ENCODE measurements around a stretch of chr1.

GRCh38 chr1:196609443-196609882, 1.2 kb upstream of the KCNT2 start:
- RAMPAGE, long total RNA, result no peak
- RRBS, result no CpG with 5 or more reads among the region's 9 CpGs

- RAMPAGE, long total RNA, result no peak
- RRBS, result no CpG with 5 or more reads among the region's 1 CpG
These were observed 21.0 kb downstream of the CFH start for GRCh38 chr1:196672890-196673194.

GRCh38 chr1:196682994-196683937, 31.4 kb downstream of the CFH start:
- RAMPAGE, long total RNA, result no peak
- RRBS, result no CpG with 5 or more reads among the region's 1 CpG

- RAMPAGE, long total RNA, result no peak
- RRBS, result no CpG with 5 or more reads among the region's 1 CpG
These were observed 906 bp upstream of the CFHR3 start for GRCh38 chr1:196773803-196774064.

DNA sequence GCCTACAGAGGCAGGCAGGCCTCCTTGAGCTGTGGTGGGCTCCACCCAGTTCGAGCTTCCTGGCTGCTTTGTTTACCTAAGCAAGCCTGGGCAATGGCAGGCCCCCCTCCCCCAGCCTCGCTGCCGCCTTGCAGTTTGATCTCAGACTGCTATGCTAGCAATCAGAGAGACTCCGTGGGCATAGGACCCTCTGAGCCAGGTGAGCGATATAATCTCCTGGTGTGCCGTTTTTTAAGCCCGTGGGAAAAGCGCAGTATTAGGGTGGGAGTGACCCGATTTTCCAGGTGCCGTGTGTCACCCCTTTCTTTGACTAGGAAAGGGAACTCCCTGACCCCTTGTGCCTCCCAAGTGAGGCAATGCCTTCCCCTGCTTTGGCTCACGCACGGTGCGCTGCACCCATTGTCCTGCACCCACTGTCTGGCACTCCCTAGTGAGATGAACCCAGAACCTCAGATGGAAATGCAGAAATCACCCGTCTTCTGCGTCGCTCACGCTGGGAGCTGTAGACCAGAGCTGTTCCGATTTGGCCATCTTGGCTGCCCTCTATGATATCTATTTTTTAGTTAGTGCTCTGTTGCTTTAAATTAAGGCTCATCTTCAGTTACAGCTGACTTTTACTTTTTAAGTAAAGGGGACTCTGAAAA, 11.9 kb downstream of the CFHR3 start:
- RAMPAGE, long total RNA, result no peak
- RRBS, result no CpG with 5 or more reads among the region's 18 CpGs

DNA sequence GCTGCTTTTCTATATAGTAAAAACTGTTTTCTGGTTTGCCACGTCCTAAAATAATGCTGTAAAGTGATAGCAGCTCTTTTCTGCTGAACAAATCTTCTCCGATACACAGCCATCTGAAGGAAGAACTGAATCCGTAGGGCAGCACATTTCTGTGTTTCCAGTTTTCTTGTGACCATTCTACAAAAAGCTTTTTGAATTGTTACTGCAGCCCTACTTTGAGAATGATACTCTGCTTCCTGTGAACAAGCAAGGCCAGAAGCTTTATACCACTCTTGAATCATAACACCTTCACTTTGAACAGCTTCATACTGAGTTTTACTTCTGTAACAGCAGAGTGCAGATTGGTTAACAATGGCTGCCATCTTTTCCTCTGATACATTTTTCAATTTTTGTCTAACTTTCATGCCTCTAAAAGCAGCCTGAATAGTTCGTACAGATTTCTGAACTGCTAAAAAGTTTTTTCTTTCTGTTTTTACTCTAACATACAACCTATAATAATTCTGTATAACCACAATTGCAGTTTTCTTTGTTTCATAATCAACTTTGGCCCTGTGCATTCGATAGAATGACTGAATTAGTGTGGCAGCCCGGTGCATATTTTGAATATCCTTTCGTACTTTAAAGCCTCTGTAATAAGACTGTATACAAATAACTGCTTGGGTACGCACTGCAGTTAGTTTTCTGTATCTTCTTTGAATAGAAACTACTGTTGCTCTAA, 33.7 kb upstream of the F13B start:
- RAMPAGE, long total RNA, result no peak
- RRBS, result no CpG with 5 or more reads among the region's 8 CpGs

DNA sequence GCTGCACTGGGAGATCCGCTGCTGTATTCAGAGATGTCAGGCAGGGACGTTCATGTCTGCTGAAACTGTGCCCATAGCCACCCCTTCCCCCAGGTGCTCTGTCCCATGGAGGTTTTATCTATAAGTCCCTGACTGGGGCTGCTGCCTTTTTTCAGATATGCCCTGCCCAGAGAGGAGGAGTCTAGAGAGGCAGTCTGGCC, 18.5 kb upstream of the C1orf53 start:
- RAMPAGE, long total RNA, result no peak
- RRBS, result no CpG with 5 or more reads among the region's 2 CpGs

- RAMPAGE, long total RNA, result no peak
- RRBS, result no CpG with 5 or more reads among the region's 4 CpGs
These were observed 37.8 kb downstream of the LHX9 start for GRCh38 chr1:197954923-197955430.

- RAMPAGE, long total RNA, result no peak
- RRBS, result no CpG with 5 or more reads among the region's 6 CpGs
These were observed 10.7 kb downstream of the NEK7 start for GRCh38 chr1:198167297-198168187.

DNA sequence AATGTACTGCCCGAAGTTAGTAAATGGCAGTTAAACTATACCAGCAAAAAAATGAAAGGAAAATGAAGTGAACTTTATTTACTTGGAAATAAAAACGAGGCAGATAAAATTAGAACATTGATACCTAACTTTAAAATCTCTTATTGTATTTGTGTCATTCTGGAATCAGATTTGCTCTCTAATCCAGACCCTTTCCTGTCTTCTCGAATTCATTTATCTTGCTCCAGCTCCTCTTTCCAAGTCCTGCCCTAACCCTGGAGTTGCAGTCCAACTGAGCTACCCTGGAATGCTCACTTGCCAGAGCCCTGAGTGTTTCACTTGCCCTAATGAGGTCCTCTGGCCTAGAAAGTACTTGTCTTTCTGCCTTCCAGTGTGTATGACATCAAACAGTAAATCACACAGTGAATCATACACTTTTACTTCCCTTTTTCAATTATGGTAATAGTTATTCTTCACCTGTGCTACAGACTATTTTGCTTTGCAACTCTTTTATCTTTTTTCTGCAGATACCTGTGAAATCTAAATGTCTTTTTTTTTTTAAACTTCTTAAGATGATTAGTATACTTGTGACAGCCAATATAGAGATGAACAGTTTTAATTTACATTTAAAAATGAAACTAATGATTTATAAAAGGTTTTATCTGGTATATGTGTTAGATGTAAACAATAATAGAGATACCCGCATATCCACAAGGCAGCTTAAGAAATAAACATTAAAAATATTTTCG, 96.9 kb downstream of the NEK7 start:
- RAMPAGE, long total RNA, result no peak
- RRBS, result no CpG with 5 or more reads among the region's 5 CpGs

GRCh38 chr1:198294735-198295635, 138.2 kb downstream of the NEK7 start:
- RAMPAGE, long total RNA, result no peak
- RRBS, result no CpG with 5 or more reads among the region's 12 CpGs

DNA sequence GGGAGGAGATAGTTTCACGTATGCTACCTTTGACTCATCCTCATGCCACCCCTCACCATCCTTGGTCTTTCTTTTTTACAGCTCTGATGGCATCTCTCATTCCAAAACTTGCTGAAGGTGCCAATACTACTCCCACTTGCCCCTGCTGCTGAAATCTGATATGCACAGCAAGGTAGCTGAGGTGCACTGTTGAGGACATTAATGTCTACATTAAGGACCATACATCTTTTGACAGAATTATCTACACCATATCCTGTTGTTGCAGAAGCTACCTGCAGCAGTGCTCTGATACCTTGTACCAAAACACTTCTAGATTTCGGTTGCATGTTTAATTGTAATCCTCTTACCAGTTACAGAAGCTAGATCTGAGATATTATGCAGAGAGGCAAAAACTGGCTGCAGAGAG, 19.4 kb upstream of the PTPRC start:
- RAMPAGE, long total RNA, result no peak
- RRBS, result no CpG with 5 or more reads among the region's 2 CpGs

DNA sequence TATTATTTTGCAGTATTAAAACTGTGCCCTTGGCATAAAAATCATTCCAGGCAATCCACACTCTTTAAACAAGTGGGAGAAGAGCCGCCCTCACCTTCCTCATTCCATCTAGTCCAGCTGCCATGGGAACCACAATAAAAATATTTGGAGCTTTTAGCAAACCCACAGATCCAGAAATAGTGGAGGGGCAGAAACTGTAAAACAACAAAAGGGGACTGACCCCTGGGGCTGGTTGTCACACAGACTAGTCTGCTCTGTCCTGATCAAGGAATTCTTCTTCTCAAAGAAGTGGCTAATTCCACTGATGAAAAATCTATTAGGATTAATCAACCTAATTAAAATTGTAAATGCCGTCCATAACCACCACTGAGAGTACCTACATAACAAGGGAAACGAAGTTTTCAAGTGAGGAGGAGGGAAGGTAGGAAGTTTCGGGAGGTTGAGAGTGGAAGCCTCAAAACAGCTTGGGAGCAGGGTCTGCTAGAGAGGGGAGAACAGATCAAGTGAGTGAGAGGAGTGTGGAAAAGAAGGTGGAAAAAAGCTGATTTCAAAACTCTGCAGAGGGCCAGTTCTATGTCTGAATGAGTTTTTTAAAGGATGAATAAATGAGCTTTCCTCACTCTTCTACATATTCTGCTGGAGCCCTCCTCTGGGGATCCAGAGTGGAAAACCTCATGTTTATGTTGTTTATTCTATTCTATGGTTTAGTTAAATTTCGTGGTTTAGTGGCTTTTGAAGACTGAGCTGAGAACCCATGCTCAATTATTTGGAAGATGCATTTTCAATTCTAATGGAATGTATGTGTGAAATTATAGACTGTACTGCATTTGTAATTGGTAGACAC, 61.8 kb downstream of the PTPRC start:
- RAMPAGE, long total RNA, result no peak
- RRBS, result no CpG with 5 or more reads among the region's 5 CpGs

DNA sequence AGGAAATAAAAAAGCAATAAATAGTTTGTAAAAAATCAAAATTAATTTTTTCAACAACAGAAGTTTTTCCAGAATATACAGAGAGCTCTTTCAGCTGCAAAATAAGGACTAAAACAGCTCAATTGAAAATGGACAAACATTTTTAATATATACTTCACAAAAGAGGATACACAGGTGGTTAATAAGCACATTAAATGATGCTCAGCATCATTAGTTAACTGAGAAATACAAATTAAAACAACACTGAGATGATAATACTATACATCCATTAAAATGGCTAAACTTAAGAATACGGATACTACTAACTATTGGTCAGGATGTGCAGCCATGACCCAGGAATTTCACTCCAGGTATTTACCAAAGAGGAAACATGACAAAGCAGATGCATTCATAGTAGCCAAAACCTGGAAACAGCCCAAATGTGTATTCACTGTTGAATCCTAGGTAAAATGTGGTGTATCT, 72.9 kb downstream of the PTPRC start:
- RAMPAGE, long total RNA, result no peak
- RRBS, result no CpG with 5 or more reads among the region's 1 CpG

DNA sequence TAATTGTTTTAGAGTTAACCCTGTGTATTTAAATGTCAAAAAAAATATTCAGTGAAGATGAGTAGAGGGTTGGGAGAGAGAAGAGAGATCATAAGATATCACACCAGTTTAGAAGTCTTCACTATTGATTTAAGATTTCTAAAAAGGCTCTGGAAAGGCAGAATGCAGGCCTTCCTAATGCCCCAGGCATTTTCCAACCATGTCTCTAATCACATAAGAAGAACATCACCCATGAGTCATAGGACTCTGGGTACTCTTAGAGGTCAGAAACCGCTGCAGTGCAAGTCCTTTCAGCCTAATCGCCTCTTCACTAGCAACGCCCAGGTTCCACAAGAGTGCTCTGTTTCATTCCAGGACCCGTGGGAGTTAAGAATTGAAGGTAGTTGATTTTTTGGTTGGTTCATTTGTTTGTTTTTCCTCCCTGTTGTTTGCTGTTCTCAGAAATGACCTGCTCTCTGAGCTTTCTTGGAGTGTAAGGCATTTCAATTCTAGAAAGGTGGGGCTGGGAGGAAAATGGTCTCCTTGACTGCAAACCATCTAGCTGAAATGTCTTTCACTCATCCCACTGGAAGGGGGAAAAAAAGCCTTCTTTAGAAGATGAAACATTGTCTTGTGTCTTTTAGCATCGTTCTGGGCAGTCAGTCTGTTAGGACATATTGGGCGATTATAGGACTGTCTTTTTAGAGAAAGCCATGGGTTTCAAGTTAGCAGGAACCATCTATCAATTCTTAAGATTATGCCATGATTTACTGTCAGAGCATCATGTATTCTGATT, 123.3 kb downstream of the NR5A2 start:
- RAMPAGE, long total RNA, result no peak
- RRBS, result no CpG with 5 or more reads among the region's 6 CpGs

GRCh38 chr1:200152786-200153760, 125.6 kb downstream of the NR5A2 start:
- RAMPAGE, long total RNA, result no peak
- RRBS, result no CpG with 5 or more reads among the region's 4 CpGs

DNA sequence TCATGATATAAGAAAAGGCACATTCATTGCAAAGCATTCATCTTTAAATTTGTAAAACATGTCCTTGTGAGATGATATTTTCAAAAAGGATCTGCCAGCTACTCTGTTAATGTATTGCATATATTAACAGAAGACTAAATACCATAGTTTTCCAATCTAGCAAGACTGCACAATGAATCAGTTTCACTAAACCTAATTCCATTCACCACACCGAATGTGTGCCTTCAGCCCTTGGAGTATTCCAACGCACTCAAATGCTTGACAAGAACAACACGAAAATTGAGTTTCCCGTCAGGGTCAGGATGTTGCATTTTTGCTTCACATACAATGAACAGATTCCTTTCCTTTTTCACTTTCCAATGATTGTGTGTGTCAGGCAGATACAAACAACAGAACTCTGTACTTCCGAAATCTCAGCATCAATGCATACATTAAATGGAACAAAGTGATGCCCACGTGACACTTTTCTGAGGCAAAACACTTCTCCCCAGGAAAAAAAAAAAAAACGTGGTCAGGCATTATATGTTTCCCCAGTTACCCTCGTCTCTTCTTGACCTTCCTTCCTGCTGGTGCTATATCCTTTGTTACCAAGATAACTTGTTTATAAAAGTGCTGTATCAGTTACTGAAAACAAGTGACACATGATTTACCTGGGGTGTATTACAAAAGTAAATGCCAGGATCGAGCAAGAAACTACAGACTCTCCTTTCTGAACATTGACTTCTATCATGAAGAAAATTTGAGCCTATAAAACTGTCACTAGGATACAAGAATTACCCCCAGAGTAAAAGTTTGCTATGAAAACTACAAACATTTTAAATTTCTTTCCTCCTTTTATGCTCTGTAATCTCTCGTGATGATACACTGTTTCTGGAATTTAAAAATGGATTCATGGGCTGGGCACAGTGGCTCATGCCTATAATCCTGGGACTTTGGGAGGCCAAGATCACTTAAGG, 181.7 kb downstream of the ZNF281 start:
- RAMPAGE, long total RNA, result no peak
- RRBS, result no CpG with 5 or more reads among the region's 10 CpGs

DNA sequence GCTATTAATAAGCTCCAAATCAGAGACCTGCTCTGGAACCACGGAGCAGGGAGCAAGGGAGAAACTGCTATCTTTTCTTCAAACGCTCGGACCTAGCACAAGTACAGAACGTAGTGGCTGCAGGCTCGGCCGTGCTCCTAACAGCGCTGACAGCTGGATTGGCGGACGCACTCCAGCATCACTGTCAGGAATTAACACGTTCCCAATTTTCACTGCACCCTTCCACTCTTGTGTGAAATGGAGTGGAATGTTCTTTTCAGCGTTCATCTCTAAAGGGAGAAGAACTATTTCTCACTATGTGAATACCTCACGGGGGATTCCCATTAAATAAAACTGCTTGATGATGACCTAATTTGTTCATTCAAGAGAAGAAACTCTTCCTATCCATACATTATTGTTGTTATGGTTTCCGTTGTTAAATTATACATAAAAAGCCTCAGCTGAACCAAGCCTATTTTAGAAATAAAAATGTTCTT, 106.9 kb downstream of the ZNF281 start:
- RAMPAGE, long total RNA, result no peak
- RRBS, result no CpG with 5 or more reads among the region's 13 CpGs

GRCh38 chr1:200314184-200314732, 95.6 kb downstream of the ZNF281 start:
- RAMPAGE, long total RNA, result no peak
- RRBS, result no CpG with 5 or more reads among the region's 4 CpGs

- RAMPAGE, long total RNA, result no peak
- RRBS, result no CpG with 5 or more reads among the region's 2 CpGs
These were observed 45.6 kb downstream of the ZNF281 start for GRCh38 chr1:200364020-200364926.